ENCODE data around the genes PHPT1, LCN12 and ABCA2.

GRCh38 chr9:136565234-136565947 is 19.5 kb upstream of the NOTCH1 start:
- PRO-cap, 10 experiments = no peak in any of the 10 experiments

DNA sequence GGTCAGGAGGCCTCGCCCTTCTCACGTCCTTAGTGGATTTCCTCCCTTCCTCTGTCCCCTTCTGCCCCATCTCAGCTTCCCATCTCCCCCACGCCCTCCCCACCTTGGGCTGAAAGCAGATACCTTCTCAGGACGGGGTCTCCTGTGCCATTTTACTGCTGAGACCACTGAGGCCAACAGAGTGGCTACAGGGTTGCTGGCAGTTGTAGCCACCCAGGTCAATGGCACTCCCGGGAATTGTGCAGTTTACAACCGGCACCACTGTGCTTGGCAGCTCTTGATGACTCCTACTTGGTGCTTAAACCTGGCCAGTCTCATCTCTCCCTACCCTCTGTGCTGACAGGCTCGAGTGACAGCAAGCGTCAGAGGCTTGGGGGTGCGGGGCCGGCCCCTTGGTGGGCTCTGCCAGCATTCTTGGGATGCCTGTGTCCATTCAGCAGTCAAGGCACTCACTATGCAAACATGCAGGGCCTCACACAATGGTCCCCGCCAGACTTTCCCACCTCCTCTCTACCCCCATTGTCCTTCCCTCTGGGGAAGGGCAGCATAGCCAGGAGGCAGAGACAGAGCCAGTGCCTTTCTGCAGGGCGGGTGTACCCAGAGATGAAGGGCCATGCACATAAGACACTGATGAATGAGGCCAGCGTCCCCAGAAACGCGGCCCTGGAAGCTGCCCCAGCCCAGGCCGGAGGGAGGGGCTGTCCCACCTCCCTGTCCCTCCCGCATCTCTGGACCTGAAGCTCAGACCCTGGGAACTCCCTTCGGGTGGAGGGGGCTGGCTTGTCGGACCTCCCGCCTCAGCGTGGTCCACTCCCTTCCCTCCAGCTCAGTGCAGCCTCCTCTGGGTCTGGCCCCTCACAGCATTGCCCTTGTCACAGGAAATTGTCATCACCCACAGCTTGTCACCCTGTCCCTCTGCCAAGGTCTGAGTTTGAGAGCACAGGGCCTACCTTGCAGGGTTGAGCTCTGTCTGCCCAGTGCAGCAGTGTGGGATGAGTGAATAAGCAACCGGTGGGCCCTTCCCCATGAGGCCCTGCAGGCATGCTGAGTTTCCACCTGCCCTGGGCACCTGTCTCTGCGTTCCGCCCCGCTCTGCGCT is 26.3 kb upstream of the NOTCH1 start:
- PRO-cap, 10 experiments = peak in 1 of 10 experiments; most common plus-strand start position 547 of the sequence (in 1); most common minus-strand start position 289 of the sequence (in 1)

GRCh38 chr9:136588092-136588605 is 42.3 kb upstream of the NOTCH1 start:
- PRO-cap, 10 experiments = no peak in any of the 10 experiments

GRCh38 chr9:136602147-136602558 is 56.3 kb upstream of the NOTCH1 start:
- PRO-cap, 10 experiments = no peak in any of the 10 experiments

- PRO-cap, 10 experiments = peak in 7 of 10 experiments; most common plus-strand start chr9:136645204 (in 6); most common minus-strand start chr9:136645104 (in 4)
Measured at GRCh38 chr9:136644804-136645306, 17.9 kb upstream of the EGFL7 start.

DNA sequence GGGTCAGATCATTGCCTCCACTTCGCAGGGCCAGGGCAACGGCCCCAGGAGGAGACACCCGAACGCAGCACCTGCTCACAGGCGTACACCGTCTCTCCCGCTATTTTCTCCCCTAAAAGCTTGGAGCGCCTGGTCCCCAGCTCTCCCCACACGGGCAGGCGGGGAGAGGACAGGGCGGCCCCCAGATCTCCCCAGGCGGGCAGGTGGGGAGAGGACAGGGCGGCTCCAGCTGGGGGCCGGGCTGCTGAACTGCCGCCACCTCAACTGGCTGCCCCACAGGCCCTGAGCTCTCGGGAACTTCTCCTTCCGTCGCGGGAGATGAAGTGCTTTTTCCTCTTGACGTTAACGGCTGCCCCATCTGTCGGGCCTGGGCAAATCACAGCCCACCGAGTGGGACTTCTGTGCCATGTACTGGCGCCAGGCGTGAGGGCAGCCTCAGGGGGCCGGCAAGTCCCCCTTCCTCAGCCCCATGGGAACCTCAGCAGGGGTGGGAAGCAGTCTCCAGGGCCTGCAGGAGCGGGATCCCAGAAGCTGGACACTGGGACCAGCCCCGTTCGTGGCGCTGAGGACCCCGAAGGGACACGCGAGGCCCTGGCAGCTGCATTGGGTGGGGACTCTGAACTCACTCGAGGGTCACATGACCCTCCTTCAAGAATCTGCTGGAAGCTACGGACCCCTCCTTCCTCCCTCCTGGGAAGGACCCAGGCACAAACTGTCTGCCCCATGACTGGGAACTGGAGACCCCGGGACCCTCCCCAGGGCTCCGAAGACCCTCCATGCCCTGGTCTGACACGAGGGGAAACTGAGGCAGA is 5.8 kb upstream of the EGFL7 start:
- PRO-cap, 10 experiments = peak in 1 of 10 experiments; most common minus-strand start position 251 of the sequence (in 1)

DNA sequence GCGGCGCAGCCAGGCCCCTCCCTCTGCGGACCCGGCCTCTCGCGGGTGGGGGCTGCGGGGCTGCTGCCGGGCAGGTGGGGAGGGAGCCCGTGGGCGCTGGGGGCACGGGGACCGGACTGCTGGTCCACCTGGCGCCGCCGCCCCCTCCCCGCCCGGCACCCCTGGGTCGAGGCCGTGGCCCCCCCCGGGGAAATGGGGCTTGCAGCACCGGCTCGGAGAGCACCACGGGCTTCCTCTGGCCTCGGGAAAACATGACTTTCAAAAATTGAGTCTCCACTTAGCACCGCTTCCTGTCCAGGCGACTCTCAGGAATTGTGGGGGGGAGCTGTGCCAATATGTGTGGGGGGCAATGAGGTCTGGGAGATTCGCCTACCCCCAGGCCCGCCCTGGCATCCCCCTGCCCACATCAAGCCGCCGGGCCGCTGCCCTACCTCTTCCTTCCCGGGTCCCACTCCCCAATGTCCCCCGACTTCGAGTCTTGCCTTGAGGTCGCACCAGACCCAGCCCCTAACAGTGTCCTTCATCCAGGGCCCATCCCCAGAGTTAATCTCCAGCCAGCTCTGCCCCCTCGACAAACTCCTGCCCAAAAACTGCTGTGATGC is 3.7 kb downstream of the EGFL7 start:
- PRO-cap, 10 experiments = no peak in any of the 10 experiments

DNA sequence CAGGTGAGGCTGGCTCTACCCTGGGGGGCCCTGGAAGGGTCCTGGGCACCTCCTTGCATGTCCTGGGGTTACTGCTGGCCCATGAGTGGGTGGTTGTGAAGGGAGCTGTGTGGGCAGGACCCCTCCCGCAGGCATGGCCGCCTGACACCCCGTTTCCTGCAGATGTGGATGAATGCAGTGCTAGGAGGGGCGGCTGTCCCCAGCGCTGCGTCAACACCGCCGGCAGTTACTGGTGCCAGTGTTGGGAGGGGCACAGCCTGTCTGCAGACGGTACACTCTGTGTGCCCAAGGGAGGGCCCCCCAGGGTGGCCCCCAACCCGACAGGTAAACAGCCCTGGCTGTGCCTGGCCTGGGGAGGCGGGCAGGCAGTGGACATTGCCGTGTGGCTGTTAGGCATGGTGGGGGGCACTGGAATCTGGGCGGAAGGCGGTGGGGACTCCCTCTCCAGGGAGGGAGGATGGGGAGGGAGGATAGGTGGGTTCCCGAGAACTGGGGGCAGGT is 7.3 kb downstream of the EGFL7 start:
- PRO-cap, 10 experiments = peak in 1 of 10 experiments; most common minus-strand start position 428 of the sequence (in 1)

GRCh38 chr9:136675840-136676223 is 11.4 kb downstream of the AGPAT2 start:
- PRO-cap, 10 experiments = no peak in any of the 10 experiments

- PRO-cap, 10 experiments = no peak in any of the 10 experiments
Measured at GRCh38 chr9:136722078-136722547, 9.7 kb downstream of the DIPK1B start.

GRCh38 chr9:136787545-136788353 is 3.4 kb upstream of the TMEM141 start:
- PRO-cap, 10 experiments = no peak in any of the 10 experiments

DNA sequence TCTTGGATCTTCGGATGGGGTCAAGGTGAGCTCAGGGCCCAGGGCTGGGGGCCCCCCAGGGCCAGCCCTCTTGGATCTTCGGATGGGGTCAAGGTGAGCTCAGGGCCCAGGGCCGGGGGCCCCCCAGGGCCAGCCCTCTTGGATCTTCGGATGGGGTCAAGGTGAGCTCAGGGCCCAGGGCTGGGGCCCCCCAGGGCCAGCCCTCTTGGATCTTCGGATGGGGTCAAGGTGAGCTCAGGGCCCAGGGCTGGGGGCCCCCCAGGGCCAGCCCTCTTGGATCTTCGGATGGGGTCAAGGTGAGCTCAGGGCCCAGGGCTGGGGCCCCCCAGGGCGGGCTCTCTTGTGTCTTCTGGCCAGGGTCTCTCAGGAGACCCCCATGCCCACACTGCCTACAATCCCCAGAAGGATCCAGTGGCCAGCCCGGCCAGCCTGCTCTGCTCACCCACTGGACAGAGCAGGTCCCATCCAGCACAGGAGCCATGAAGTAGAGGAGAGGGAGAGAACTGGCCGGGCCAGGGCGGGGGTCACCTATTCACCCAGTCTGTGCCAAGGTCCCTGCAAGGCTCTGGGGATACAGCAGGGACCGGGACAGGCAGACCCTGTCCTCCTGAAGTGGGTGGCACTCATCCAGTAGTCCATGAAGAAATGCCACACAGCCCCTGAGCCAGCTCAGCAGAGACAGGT is 4.6 kb upstream of the RABL6 start:
- PRO-cap, 10 experiments = no peak in any of the 10 experiments

- PRO-cap, 10 experiments = peak in 10 of 10 experiments; most common plus-strand start chr9:136849410 (in 7); most common minus-strand start chr9:136849543 (in 8)
Measured at GRCh38 chr9:136849318-136849895, at the start of gene PHPT1. PHPT1 (plus strand) TSS chr9:136849409.

DNA sequence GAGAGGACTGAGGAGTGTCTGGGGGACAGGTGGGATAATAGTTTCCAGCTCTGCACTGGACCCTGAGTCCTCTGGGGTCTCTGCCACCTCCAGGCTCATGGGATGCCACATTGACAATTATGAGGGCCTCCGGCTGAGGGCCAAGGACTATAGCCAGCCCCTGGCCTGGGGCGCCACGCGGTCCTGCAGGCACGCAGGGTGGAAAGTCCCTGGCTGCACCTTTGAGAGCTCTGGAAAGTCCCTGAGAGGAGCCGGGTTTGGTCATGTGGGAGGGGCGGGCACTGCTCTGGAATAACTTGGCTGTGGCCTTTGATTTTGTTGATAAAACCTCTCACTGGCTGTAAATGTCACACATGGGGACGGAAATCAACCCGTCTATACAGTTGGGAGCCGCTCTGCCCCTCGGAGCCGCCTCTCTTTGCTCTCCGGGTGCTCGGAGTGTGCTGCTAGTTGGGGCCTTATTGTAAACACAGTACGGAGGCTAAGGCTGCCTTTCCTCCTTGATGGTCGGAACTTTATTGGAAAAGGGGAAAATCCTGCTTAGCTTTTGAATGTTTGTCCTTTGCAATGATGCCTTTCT is 16.1 kb downstream of the TRAF2 start:
- PRO-cap, 10 experiments = peak in 8 of 10 experiments; most common plus-strand start position 350 of the sequence (in 5); most common minus-strand start position 232 of the sequence (in 6)

- PRO-cap, 10 experiments = peak in 2 of 10 experiments; most common plus-strand start chr9:136943469 (in 2); most common minus-strand start chr9:136943191 (in 1)
Measured at GRCh38 chr9:136943136-136943747, 1.3 kb downstream of the FBXW5 start.

GRCh38 chr9:136951935-136953038 is at the start of gene LCN12:
LCN12 (plus strand) TSS chr9:136952273.
- PRO-cap, 10 experiments = no peak in any of the 10 experiments

- PRO-cap, 10 experiments = no peak in any of the 10 experiments
Measured at GRCh38 chr9:136997807-136998426, 1.5 kb upstream of the CLIC3 start.

DNA sequence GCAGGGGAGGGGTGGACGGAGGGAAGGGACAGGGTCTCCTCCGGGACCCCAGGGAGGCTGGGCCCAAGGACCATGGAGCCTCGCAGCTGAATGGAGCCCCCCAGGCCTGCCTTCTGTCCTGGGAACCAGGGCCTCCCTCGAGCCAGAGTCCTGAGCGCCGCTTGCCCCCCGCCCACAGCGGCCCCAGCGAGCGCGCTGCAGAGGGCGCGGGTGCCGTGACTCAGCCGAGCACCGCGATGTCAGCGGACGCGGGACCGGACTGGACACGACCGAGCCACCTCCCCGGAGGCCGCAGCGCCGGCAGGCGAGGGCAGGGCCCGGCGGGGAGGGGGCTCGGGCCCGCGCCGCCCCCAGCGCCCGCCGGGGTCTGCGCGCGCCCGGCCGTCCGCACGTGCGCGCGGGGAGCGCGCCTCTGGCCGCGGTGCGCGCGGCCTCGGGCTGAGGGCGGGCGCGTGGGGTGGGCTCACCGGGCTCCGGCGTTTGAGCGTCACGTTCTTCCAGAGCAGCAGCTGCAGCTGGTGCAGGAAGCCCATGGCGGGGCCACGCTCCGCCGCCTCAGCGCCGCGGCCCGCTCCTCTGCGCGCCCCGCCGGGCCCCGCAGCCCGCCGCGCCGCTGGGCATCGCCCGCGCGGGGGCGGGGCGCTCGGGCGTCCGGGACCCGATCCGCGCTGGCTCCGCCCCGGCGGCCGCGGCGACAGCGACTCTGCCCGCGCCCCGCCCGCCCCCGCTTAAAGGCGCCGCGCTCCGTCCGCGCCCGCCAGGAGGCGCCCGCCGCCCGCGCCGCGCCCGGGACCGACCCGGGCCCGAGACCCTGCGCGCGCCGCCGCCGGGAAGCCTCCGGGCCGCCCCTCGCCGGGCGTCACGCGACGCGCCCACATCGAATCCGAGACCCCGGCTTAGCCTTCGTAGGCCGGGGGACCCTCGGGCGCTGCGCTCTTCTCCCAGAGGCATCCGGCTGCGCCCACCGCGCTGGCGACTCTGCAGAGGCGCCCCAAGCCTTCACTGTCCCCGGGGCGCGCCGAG is at the start of gene ABCA2:
TSS of gene ABCA2 (minus strand) at position 630 of the 1,023 bp plus-strand sequence.
- PRO-cap, 10 experiments = peak in 10 of 10 experiments; most common plus-strand start position 760 of the sequence (in 7); most common minus-strand start position 630 of the sequence (in 10)

GRCh38 chr9:137045075-137045968 is 655 bp downstream of the NPDC1 start:
- PRO-cap, 10 experiments = peak in 7 of 10 experiments; most common plus-strand start chr9:137045766 (in 4); most common minus-strand start chr9:137045728 (in 1)

- PRO-cap, 10 experiments = peak in 5 of 10 experiments; most common minus-strand start chr9:137046667 (in 3)
Measured at GRCh38 chr9:137046355-137046953, 477 bp upstream of the NPDC1 start.